ENCODE data around the genes F8A1 and F8A2.

GRCh38 chrX:154352466-154353614 is 21.6 kb downstream of the FLNA start:
- RRBS: no CpG with 5 or more reads among the region's 42 CpGs

GRCh38 chrX:154353712-154354768 is 20.4 kb downstream of the FLNA start:
- RRBS: no CpG with 5 or more reads among the region's 25 CpGs

- RRBS: no CpG with 5 or more reads among the region's 52 CpGs
Observed at GRCh38 chrX:154459734-154460828, 2.0 kb downstream of the PLXNA3 start.

GRCh38 chrX:154483757-154484458 is 2.5 kb downstream of the UBL4A start:
- RRBS: no CpG with 5 or more reads among the region's 11 CpGs

DNA sequence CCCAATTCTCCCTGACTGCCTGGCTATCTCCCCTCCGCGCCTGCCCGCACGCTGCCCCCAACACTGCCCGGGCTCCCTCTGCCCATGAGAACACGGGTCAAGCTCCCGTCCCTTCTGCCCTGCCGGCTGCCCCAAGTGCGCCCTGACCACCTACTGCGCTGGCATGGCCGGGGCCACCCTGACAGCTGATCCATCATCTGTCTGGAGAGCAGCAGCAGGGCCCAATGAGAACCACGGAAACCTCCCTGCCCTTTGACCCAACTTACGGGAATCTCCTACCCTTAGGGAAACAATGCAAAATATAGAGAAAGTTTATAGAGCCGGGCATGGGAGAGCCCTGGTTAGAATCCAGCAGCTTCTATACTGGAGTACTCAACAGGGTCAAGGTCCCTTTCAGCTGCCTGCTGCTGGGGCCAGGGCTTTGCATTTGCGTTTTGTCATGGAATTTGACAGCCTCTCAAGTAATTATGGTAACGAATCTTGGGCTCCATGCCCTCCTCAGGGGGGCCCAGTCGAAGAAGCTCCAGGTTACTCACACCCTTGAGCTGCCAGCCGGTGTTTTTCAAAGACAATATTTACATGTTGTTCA is 1.3 kb upstream of the FAM3A start:
- RRBS: 77% methylated on average over 7 of the region's 18 CpGs

GRCh38 chrX:154547825-154548018 is 302 bp downstream of the IKBKG start:
- RRBS: no CpG with 5 or more reads among the region's 8 CpGs

DNA sequence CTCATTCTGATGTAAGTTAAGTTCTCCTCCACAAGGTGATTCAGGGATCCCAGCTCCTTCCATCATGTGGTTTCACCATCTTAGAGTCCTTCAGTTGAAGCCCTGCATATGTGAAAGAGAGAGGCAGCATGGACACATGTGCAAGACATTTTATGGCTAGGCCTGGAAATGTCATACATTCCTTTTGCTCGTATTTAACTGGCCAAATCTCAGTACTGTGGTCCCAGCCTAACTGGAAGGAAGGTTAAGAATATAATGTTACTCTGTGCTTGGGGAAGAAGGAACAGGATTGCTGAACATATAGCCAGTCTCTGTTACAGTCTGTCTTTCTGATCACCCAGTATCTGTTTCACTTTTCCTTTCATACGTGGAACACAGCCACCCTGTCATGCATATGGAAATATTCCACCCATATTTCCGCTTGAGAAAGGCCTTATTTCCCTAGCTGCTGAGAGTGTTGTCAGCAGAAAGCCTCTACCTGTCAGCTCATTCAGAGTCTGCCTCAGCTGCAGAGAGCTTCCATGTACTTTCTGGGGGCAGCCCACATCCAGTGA is 7.0 kb downstream of the SMIM9 start:
- RRBS: no CpG with 5 or more reads among the region's 3 CpGs

- RRBS: no CpG with 5 or more reads among the region's 48 CpGs
Observed at GRCh38 chrX:154886093-154886469, at the start of gene F8A1. Gene F8A1, plus strand, starts transcription at chrX:154886355.

GRCh38 chrX:155068037-155068544 is 2.8 kb downstream of the CMC4 start:
- RRBS: no CpG with 5 or more reads among the region's 2 CpGs

GRCh38 chrX:155381871-155382290 is at the start of gene F8A2:
Gene F8A2, plus strand, starts transcription at chrX:155382095.
- RRBS: no CpG with 5 or more reads among the region's 55 CpGs

- RRBS: no CpG with 5 or more reads among the region's 2 CpGs
Observed at GRCh38 chrX:155967123-155967383, 30.4 kb upstream of the IL9R start.